Cardiac fibroblast (primary cell): ENCODE results near the gene PDGFA.

- RRBS: no CpG with 5 or more reads among the region's 3 CpGs
Measured at GRCh38 chr7:76748-77075, 115.7 kb upstream of the FAM20C start.

GRCh38 chr7:189641-190515, 2.5 kb upstream of the FAM20C start:
- RRBS: no CpG with 5 or more reads among the region's 25 CpGs

DNA sequence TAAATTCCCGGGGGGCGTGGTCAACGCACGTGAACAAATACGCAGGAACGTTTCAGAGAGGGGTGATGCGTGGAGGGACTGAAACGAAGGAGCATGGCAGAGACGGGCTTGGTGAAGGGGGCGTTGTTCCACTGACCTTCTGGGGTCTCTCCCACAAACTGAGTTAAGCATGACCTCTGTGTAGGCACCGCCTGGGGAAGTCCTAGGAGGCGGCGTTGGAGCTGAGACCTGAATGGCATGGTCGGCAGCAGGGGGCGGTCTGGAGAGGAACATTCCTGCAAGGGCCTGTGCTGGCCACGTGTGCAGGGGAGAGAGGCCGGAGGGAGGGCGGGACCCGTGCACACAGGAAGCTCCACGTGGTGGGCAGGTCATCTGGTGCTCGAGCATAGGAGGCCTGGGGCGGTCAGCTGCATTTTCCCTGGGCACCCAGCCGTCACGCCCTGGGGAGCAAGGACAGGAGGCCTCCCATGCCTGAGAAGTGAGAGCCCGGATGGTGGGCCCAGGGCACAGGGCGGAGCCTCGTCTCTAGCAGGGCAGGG, 28.1 kb downstream of the FAM20C start:
- RRBS: no CpG with 5 or more reads among the region's 27 CpGs

GRCh38 chr7:255644-256184, 34.3 kb upstream of the FOXL3 start:
- RRBS: no CpG with 5 or more reads among the region's 34 CpGs

DNA sequence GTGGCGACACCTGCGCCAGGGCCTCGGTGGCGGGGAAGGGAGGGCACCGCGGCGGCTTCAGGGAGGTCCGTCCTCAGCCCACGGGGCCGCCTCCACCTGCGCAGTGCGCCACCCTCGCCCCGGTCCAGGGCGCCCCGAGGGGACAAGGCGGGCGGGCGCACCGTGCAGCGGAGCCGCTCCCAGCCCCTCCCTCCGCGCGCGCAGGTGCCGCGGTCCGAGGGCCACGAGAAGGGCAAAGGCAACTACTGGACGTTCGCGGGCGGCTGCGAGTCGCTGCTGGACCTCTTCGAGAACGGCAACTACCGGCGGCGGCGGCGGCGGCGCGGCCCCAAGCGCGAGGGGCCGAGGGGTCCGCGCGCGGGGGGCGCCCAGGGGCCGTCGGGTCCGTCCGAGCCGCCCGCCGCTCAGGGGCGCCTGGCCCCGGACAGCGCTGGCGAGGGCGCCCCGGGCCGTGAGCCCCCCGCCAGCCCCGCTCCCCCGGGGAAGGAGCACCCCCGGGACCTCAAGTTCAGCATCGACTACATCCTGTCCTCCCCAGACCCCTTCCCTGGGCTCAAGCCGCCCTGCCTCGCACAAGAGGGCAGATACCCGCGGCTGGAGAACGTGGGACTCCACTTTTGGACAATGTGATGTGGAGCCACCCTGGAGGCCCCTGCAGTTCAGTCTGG, 1.0 kb downstream of the FOXL3 start:
- RRBS: no CpG with 5 or more reads among the region's 78 CpGs

GRCh38 chr7:362293-363145, 72.5 kb downstream of the FOXL3 start:
- RRBS: 6% methylated on average over 6 of the region's 24 CpGs

DNA sequence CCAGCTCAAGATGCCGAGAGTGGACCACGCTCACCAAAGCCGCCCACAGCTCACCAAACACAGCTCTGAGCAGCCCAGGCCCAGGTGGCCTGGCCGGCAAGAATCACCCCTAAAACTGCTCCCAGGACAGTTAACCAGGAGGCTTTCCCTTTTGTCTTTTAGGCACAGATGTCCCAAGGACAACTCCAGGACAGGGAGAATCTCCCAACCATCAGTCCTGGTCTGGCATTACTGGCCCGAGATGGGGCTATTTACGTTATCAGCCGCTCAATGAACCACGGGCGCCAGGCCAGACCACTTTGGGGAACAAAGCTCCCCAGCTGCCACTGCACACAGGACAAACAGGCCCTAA, 5.2 kb downstream of the PDGFA start:
- RRBS: no CpG with 5 or more reads among the region's 9 CpGs

- RRBS: 1% methylated on average over 62 of the region's 95 CpGs
Measured at GRCh38 chr7:519748-520562, at the start of gene PDGFA. Gene PDGFA (minus strand): TSS chr7:519846.

DNA sequence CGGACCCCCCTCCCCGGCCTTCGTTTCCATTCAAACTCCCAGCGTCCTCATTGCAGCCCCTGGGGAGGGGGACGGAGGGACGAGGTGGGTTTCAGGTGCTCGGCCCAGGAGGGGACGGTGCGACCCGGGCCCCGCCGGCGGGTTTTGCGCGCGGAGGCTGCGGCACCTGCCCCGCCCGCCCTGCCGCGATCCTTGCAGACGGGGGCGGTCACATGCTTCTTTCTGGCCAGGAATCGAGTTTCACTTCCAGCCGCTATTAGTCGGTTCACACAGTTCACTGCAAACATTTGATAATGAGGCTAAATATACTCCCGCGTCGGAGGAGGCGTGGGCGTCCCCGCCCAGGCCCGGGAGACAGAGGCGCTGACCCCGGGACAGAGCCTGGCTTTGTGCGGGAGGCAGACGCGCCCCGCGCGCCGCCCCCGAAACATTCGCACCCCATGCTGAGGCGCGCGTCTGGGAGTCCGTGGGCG, 2.6 kb upstream of the PDGFA start:
- RRBS: no CpG with 5 or more reads among the region's 49 CpGs

- RRBS: 90% methylated on average over 5 of the region's 45 CpGs
Measured at GRCh38 chr7:561419-562046, 41.9 kb upstream of the PDGFA start.

DNA sequence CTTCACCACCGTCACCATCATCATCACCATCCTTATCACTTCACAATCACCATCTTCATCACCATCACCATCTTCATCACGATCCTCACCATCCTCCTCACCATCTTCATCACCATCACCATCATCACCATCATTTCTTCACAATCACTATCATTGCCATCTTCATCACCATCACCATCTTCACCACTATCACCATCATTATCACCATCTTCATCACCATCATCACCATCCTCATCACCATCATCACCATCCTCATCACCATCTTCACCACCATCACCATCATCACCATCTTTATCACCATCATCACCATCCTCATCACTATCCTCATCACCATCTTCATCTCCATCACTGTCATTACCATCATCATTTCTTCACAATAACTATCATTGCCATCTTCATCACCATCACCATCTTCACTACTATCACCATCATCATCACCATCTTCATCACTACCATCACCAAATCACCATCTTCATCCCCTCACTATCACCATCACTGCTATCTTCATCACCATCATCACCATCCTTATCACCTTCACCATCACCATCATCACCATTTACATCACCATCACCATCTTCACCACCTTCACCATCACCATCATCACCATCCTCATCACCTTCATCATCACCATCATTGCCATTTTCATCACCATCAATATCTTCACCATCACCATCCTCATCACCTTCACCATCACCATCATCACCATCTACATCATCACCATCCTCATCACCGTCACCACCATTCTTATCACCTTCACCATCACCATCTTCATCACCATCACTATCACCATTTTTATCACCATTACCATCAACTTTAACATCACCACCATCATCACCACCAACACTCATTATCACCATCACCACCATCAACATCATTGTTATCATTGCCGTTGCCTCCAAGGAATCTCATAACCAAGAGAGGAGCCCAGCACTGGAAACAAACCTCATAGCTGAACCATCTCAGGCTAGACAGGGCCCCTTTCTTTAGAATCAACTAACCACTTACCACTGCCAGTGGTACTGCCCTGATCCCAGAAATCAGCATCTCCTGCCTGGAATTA, 72.2 kb upstream of the DNAAF5 start:
- RRBS: no CpG with 5 or more reads among the region's 4 CpGs

GRCh38 chr7:711057-711782, 15.3 kb upstream of the DNAAF5 start:
- RRBS: 73% methylated on average over 2 of the region's 39 CpGs

- RRBS: no CpG with 5 or more reads among the region's 41 CpGs
Measured at GRCh38 chr7:754290-755135, 27.4 kb upstream of the PRKAR1B start.

DNA sequence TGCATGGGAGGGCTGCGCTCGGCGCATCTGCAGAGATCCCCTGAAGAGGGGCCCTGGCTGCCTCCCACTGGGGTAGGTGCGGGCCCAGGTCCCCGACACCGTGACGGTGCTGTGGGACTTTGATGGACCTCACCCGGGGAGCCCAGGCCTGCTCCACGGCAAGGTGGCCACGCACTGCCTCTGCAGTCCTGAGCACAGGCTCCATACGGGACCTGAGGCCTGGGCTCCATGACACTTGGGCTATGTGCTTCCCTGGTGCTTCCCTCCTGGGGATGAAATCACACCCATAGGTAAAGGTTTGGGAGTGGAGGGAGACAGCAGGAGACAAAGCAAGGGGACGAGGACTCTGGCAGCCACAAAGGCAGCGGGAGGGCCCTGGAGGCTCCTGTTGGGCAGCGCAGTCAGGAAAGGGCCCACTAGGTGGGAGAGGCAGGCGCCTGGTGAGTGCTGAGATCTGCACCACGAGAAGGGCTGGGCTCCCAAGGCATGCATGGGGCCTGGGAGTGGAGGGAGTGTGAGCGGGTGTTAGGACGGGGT, 12.9 kb downstream of the GET4 start:
- RRBS: no CpG with 5 or more reads among the region's 18 CpGs

DNA sequence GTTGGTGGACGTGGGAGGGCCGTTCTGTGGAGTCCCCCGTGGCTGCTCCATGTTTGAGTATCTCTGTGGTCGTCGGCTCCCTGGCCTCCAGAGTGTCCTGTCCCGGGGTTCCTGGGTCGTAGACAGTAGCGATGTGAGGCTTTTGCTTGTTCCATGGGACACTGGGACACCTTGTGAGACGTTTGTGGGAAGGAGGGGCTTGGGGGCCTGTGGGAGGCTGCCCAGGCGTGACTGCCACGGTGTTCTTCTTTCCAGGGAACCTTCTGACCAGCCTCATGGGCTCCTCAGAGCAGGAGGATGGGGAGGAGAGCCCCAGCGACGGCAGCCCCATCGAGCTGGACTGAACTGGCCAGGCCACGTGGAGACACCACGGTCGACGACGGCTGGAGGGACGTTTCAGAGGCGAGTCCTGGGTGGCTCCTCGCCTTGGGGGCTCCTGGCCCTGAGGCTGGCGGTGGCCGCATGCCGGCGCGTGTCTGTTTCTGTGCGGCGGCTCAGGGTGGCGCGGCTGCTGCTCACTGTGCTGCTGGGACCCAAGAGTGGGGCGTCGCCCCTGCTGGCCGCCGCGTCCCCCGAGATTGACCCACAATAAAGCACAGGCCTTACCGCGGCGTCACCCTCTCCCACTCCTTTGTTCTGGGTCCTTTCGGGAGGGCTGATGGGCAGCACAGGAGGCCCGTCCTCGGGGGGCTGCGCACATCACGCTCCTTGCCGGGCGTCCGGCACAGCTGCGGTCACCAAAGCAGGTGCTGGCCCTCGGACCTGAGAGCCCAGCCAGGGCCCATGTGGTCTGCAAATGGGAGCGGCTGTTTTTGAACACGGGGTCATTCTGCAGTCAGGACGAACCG, 18.9 kb downstream of the GET4 start:
- RRBS: no CpG with 5 or more reads among the region's 54 CpGs

- RRBS: 16% methylated on average over 24 of the region's 75 CpGs
Measured at GRCh38 chr7:908491-909346, 32.4 kb downstream of the GET4 start.

GRCh38 chr7:919782-920389, 34.6 kb downstream of the ADAP1 start:
- RRBS: 73% methylated on average over 19 of the region's 26 CpGs

GRCh38 chr7:957380-957851, 2.9 kb upstream of the ADAP1 start:
- RRBS: 43% methylated on average over 2 of the region's 18 CpGs

GRCh38 chr7:979888-980792, 2.8 kb upstream of the CYP2W1 start:
- RRBS: no CpG with 5 or more reads among the region's 21 CpGs

DNA sequence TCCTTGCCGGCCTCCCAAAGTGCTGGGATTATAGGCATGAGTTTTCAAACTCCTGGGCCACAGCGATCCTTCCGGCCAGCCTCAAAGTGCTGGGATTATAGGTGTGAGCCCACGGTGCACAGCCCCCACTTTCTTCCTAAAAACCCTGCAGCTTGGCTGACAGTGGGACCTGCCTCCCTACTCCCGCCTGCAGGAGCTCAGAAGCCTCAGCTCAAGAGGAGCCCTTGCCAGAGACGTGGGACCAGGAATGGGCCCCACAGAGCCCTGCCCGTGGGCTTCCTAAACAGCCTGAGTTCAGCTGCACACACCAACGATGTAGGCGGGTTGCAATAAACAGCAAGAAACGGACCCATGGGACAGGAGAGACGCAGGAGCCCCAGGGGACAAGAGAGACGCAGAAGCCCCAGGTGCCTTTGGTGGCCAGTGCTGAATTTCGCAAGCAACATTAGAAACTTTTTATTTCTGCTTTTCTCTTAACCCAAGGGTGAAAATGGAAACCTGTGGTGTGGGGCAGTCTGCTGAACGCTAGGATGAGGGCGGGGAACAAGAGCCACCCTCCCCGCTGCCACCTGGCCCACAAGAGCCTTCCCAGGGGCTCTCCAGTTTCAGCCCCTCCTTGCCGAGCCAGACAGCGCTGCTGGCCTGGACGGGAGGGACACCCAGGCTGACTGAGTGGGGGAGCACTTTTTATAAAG, 20.1 kb upstream of the GPR146 start:
- RRBS: no CpG with 5 or more reads among the region's 19 CpGs